Measurements from ENCODE around the gene TUBB2B.

GRCh38 chr6:2389350-2389594 is 143.9 kb upstream of the GMDS start:
- PRO-cap: no peak

GRCh38 chr6:2763454-2764497 is 1.4 kb upstream of the WRNIP1 start:
- PRO-cap: no peak

DNA sequence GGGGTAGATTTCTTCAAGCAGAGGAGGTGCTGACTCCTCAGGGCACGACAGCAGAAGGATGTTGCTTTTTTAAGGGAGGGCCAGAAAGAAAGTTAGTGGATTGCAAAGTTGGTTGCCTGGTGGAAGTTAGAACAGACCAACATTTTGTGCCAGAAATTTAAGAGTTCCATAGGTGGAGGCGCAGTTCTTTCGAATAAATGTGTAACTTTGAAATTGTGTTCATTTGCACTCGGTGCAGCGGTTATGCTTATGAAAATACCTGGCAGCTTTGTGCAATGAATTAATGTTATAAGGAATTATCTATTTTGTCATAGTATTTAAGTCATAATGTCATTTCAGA is 20.0 kb downstream of the WRNIP1 start:
- PRO-cap: no peak

- PRO-cap: no peak
These were observed 32.3 kb downstream of the WRNIP1 start for GRCh38 chr6:2797304-2798066.

DNA sequence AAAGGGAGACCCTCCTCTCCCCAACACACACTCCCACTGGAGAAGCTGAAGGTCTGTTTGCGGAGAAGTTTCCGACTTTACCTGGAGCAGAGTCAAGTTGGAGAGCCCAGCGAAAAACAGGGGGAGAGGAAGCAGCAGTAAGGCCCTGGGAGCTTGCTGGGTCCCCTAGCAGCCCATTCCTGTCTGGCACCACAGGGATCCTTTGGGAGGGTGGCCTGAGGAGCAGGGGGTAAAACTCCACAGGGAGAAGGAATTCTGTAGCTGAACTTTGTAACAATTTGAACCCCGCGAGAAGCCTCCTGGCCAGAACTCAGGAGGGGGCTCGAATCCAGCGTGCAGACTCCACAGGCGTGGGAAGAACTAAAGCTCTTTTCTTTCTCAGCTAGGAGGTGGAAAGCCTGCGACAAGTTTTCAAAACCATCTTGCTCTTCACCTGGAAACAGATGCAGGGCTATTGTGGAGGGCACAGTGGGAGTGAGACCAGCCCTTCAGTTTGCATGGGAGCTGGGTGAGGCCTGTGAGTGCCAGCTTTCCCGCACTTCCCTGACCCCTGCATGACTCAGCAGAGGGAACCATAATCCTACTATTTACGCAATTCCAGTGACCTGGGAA is 25.9 kb downstream of the SERPINB9 start:
- PRO-cap: no peak

DNA sequence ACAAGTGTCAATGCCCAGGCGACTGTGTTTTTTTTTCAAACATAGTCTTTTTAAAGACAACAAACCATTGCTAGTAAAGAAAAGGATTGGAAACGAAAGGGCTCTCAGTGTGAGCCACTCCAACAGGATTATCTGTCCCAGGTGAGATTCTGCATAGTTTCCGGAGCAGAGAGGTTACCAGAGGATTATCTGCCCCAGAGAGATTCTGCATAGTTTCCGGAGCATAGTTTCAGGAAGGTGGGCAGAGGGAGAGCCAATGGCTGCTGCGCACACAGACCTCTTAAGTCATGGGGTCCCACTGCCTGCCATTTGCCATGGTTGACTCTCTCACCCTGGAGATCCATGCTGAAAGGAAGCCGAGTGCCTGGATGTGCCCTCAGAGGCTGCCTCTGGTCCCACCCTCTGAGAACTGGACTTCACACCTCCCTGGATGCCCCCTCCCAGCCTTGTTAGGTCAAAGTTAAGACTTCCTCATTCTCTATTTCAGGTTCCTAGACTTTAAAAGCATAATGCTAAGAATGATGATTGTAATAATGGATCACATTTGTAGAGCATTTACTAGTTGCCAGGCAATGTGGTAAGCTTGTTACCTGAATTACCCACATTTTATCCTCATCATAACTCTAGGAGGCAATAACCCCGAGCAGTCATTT is 12.1 kb downstream of the SERPINB9 start:
- PRO-cap: no peak

DNA sequence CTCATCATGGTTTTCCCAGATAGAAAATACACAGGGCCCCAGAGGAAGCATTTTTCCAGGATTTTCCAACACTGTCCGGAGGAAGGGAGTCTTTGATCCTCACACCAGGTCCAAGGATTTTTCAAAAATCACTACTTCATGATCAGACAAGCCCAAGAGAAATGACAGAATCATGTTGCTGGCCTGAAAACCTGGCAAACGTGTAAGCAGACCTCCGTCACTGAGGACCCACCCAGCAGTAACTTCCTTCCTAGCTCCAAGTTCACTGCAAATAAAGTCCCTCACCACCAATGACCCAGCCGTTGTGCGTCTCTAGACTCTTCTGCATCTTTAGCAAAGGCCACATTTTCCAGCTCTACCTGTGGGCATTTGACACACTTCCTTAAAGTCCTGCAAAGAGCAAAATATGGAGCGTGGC is 2.7 kb upstream of the SERPINB9 start:
- PRO-cap: no peak

DNA sequence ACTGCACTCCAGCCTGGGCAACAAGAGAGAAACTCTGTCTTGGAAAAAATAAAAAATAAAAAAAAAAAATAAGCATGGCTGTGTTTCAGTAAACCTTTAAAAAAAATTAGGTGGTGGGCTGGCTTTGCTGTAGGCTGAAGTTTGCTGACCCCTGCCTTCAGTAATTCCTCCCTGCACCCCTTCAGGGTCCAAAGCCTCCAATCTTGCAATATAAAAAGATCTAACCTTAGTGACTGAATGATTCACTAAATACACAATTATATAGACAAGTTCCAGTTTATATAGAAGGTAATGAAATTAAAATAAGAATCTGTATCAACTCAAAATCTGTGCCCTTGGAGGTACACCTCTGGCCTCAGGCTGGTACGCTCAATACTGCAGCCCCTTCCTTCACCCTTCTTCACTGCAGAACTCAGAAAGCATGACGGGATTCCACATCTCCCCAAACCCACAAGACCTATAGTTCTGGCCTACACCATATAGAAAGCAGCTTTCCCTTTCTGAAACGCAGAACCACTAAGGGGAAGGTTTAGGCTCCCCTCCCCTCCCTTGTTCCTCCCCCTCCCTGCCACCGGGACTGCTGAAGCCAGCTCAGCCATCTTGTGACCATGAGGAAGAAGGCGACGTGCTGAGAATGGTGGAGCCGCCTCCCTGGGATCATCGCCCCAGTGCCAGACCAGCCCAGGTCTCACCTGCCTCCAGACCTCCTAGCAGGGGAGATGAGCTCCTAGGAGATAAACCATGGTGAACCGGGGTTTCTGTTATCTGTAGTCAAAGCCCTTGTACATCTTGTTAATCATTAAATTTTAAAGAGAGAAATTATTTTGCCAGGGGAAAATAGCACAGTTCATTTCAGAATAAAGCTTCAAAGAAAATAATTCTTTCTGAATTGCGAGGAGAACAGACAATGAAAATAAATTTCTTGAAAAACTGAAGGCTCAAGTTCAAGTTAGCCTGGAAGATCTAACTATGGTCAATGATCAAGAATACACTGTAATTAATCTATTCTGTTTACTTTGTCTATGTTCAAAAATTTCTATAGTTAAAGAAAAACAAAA is 19.7 kb downstream of the SERPINB6 start:
- PRO-cap: no peak

DNA sequence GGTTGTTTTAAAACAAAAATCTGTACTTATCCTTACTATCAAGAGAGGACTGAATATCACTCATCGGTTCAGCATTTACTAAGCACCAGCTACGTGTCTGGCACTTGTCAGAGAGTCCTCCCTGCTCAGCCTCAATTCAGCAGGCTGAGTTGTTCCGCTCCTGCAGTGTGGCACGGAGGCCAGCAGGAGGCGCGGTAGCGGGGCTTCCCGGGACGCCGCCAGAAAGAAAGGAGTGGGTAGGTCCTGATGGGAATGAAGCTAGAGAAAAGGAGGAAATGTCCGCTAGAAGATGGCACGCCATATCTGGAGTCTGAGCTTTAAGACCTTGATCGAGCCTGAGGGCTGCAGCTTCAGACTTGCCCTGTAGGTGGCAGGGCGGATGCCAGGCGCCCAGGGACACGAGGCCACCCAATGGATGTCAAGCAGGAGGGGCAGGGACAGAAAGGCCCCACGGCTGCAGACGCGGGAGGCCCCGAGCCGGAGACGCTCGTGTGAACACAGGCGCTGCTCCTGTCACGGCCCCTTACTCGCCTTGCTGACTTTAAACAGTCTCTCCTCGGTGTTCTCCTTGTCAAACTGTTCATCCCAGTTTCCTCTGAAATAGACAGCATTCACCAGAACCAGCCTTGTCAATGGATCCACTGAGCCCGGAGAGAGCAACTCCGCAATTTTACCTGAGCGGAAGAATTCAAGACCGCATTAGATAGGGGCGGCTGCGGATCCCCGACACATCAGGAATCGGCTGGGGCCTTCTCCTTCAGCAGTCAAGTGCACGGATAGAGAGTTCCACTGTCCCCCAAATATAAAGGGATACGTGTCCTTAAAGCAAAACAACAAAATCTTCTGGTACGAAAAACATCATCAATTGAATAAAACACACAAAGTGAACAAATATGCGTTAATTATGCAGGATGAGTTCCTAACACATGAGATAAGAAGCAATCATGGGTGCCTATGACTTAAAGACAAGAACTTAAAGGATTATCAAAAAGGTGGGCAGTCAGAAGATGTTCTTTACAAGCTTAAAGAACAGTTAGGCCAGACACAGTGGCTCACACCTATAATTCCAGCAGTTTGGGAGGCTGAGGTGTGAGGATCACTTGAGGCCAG is 18.5 kb downstream of the SERPINB6 start:
- PRO-cap: no peak

DNA sequence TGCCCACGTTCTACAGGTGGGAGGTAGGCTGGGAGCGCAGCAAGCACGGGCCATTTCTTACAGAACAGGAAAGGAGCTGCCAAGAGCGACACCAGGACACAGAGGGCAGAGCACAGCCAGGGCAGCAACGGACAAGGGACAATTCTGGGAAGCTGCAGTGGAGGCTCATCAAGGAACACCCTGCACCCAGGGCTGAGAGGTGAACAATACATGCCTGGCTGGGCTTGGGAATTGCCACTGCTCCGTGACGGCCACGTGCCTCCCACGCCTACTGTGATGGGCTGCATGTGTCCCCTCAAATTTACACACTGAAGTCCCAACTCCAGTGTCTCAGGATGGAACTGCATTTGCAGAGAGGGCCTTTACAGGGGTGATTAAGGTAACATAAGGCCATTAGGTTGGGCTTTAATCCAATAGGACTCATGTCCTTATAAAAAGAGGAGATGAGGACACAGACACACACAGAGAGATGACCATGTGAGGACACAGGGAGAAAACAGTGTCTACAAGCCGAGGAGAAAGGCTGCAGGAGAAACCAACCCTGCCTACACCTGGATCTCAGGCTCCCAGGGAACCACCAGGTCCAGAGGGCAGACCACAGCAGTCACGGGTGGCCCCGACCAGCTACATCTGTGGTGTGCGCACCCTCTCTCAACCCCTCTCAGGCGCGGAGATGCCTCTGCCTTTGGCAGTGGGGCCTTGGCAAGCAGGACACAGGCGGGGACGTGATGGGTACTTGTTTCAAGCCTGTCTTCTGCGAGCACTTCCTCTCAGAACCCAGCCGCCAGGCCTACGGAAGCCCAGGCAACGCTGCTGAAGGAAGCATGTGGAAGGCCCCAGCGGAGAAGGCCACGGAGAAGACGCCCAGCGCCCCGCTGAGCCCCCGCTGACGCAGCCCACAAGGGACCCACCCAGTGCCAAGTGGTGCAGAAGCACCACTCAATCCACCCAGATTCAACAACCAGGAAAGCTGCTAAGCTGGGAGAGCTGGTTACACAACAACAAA is 13.3 kb downstream of the SERPINB6 start:
- PRO-cap: no peak

- PRO-cap: no peak
These were observed 11.2 kb downstream of the RIPK1 start for GRCh38 chr6:3079354-3080130.

DNA sequence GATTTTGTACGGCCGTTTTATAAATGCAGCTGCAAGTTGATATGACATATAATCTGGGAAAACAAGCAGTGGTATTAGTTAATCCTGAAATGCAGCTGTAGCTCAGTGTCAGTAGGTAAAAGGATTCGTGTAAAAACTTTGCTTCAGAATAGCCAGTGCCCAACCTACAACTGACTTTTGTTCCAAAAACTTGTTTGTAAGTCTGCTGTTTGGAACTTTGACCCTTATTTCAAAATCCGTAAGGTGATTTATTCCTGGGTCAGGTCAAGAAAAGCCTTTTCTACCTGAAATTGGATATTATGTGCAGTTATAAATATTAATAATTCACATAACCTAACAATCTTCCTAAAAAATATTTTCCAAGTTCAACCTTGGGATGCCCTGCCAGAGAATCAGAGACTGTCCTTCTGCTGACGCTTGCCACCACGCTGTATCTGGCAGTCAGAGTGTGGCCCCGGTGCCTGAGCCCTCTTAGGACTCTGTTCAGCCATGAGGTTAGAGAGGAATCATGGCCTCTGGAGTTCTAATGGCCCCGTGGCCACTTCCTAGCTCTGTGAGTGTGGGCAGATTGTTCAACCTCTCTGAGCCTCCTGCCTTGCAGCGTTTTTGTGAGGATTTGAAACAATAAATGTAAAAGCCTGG is 2.1 kb downstream of the BPHL start:
- PRO-cap: no peak

- PRO-cap: no peak
These were observed 2.9 kb upstream of the TUBB2A start for GRCh38 chr6:3159954-3160890.

DNA sequence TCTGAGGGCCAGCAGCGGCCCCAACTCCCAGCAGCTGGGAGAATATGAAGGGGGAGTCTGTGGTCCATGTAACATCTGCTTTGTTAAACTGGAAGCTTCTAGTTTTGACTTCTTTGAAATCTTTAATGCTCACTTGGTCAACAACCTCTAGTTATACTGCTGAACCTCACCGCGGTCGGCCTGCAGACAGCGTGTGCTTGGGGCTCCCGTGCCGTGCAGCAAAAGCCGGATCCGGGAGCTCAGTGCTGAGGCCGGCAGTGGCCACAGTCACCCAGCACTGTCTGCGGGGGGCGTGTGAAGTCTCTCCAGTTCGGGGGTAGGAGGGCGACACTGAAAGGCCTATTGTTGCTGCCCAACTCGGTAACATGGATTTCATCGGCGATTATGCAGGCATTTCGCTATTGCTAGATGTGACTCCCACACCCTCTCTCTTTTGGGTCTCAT is 34.0 kb downstream of the TUBB2B start:
- PRO-cap: no peak

DNA sequence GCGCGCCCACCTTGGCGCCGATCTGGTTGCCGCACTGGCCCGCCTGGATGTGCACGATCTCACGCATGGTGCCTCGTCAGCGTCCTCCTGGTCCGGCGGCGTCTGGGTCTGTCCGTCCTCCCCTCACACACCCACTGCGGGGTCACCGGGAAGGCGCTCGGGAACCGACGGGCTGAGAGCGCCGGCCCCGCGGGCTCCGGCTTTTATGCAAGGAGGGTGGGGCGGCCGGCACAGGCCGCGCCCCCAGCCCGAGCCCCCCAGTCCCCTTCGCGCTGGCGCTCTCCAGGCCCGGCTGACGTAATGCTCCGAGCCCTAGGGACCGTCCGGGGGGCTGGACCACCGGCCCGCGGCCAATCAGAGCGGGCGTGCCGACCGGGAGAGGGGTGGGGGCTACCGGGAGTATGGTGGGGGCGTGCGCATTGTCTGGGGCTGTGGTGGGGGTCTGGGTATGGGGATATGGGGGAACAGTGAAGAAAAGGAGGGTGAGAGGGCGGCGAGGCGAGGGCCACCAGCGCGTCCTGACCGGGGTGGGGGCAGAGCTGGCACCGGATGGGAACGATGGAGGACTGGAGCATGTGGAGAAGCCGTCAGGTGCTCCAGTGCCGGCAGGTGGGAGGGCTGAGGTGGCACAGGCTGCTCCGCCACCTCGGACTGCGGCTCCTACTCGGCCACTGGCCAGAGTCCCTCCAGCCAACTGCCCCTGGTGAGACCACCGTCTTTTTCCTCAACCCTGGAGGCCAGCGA is at the start of gene TUBB2B:
TSS of gene TUBB2B (minus strand) at position 177 of the 744 bp plus-strand sequence.
- PRO-cap: bidirectional peak, plus-strand start at position 470 of the sequence, minus-strand start at position 177 of the sequence

- PRO-cap: no peak
These were observed 2.2 kb upstream of the TUBB2B start for GRCh38 chr6:3229556-3230226.

GRCh38 chr6:3264680-3265124 is 6.0 kb downstream of the PSMG4 start:
- PRO-cap: no peak

DNA sequence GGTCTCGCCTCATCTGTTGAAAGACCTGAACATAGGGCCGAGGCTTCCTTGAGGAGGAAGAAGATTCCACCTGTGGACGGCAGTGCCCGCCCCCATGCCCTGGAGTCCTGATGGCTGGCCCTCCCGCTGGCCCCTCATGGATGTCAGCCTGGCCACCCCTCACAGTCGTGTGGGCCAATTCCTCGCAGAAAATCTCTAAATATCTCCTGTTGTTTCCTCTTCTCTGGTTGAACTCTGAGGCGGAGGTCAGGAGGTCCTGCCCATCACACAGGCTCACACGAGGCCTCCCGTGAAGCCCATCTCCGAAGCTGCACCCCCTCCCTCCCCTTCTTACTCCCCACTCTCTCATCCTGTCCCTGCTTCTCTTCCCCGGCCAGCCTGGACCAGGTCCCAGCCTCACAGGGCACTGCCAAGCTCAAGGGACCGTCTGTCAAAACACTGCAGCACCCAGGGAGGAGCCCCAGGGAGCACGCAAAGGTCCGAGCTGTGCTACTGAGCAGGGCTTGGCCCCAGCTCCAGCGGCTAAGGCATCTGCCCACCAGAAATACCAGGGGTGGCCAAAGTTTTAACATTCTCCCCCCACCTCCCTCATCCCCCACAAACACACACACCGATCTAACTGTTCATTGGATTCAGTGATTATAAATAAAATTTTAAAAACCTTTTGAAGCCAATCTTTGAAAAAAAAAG is 70.0 kb downstream of the PSMG4 start:
- PRO-cap: no peak

GRCh38 chr6:3370295-3371405 is 86.2 kb downstream of the SLC22A23 start:
- PRO-cap: no peak

DNA sequence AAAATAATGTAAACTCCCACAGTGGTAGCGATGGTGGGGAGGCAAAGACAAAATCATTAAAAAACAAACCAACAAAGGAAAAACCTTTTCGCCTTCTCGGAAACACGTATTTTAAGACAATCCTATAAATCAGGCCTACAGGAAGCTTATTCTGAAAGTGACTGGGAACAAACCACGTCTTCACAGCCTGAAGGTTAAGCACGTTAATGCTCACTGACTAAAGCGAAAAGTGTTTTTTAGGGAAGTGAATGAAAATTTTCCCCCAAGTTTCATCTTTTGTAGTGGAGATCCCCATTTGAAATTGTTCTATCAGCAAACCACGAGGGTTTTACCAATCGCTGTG is 35.2 kb downstream of the SLC22A23 start:
- PRO-cap: no peak

Data from SP-49 (cell line).